H9 (cell line): ENCODE measurements around the gene BARX1.

GRCh38 chr9:93128011-93128980 is 5.8 kb downstream of the NINJ1 start:
- PRO-cap: no peak

GRCh38 chr9:93281911-93282494 is 98.1 kb downstream of the WNK2 start:
- PRO-cap: no peak

DNA sequence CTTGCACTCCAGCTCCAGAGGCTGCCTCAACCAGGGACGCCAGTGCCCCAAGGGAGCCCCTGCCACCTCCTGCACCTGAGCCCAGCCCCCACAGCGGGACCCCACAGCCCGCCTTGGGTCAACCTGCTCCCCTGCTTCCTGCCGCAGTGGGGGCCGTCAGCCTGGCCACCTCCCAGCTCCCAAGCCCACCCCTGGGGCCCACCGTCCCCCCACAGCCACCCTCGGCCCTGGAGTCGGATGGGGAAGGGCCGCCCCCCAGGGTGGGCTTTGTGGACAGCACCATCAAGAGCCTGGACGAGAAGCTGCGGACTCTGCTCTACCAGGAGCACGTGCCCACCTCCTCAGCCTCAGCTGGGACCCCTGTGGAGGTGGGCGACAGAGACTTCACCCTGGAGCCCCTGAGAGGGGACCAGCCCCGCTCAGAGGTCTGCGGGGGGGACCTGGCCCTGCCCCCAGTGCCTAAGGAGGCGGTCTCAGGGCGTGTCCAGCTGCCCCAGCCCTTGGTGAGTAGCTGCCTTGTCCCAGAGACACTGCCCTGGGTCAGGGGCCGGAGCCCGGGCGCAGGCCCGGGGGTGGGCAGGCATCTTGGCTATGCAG is 105.3 kb downstream of the WNK2 start:
- PRO-cap: no peak

GRCh38 chr9:93456439-93456985 is 3.1 kb upstream of the FAM120AOS start:
- PRO-cap: no peak

DNA sequence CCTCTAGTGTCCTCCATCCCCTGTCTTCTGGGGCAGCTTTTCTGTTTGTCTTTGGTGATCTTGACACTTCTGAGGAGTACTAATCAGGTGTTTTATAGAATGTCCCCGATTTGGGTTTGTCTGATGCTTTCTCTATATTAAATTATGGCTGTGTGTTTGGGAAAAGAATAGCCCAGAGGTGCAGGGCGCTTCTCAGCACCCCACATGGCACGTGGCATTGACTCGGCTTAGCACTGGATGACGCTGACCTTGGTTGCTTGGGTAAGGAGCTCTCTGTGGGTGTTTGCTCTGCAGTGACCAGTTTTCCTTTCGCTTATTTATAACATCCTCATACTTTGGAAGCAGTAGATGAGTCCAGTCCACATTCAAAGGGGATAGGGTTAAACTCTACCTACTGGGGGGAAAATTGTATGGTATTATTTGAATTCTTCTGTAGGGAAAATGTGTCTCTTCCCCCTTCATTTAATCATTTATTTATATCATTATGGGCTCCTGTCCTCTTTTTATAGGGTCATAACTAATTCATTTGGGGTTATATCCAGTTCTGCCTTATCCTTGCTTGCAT is 12.5 kb upstream of the FAM120AOS start:
- PRO-cap: no peak

DNA sequence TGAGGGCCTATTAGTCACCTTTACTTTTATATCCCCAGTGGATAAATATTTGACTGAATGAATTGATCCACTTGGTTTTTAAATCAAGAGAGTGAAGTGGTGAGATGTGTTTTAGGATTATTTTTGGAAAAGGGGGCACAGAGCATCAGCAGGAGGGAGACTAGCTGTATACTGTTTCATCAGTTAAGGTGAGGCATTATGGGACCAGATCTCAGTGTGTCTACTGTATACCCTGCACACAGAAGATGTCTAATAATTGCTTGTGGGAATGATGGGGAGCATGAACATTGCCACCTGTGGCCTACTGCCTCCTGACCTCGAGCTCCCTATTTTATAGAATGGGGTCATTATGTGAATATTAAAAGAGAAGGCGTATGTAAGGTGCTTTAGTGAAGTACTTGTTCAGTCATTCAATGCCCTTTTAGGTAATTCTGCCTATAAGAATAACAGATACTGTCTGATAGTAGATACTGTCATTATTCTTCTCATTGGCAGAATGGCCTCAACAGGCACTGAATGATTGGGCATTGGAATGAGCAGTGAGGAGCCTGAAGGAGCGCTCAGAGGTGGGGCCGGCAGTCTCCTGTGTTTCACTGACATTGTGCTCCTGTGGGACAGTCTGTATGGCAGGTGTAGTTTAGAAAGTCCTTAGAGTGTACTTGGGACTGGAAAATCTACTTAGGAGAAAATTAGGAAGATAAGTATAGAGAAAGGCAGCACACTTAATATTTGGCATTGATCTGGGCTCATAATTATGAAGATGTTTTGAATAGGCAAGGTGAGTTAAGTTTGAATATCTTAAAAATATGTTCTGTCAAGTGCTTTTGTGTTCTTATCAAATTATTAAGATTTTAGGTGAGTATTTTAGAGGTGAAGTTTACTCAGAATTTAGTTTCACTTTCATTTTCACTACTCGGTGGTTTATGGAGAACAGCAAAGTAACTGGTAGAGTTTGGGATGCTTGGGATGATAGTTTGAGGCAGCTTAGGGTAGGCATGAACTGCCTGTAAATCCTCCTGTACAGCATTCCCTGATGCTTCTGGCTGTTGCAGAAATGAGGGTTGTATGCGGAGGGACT is 47.5 kb upstream of the FAM120AOS start:
- PRO-cap: no peak

DNA sequence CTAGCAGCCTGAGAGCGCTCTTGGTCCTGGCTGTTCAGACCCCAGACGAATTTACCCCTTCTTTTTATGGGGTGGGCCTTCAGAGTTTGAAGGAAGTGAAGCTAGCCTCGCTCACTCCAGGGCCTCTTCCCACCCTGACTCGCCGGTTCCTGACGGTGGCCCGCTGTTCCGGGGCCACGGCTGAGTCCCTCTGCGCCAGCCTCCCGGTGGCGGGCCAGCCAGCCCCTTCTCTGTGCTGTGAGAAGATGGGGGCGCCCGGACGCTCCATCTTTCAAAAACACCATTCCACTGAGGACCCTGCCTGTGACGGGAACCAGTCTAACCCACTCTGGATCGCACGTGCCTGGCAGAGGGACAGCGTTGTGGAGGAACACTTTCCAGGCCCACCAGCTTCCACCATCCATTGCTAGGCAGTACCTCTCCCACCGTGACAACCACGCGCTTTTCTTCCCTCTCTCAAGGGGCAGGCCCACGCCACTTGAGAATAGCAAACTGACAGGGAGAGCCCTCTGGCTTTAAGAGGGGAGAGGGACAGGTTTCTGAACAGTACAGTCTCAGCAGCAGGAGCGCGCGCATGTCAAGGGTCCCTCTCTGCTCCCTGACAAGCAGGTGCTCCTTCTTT is 9.4 kb upstream of the PHF2 start:
- PRO-cap: no peak

DNA sequence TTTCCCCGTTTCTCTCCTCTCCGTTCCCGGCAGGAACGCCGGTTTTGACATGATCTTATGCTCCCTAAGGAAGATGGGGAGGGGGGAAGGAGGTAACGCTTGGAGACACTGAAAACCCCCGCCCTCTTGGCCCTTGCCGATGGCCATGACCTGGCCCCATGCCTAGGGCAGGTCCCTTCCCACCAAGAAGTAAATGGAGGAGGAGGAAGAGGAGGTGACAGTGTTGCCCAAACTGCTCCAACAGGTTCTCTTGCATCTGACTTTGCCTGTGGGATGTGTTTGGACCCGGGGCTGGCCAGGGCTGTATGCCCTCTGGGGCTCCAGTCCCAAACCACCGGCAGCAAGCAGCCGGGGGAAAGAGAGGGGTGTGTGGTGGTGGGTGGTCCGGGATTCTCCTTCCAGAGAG is 1.2 kb downstream of the PHF2 start:
- PRO-cap: no peak

DNA sequence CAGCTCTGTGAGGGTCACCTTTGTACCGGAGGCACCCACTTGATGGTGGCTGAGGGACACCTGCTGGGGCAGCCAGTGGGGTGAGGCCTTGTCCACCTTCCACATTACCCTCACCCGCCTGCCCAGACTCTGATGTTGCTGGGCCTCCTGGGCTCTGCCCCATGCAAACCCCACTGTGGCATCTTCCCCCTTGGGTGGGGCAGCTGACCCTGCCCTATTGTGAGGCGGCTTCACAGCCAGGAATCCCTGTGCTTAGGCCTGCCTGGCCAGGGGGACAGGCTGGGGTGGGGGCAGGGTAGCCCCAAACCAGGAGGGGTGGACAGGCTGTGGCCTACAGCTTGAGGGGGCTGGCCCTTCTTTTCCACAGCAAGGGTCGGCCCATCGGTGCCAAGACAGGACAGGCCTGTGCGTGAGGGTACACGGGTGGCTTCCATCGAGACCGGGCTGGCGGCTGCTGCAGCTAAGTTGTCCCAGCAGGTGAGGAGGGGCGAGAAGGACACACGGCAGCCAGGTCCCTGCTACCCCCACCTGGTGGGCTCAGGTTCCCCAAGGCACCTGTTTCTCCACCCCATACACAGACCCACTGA is 99.0 kb downstream of the PHF2 start:
- PRO-cap: no peak

GRCh38 chr9:93955063-93956108 is at the start of gene BARX1:
BARX1 (minus strand) TSS chr9:93955355.
- PRO-cap: no peak

GRCh38 chr9:94156978-94157377 is 72.7 kb downstream of the PTPDC1 start:
- PRO-cap: no peak

DNA sequence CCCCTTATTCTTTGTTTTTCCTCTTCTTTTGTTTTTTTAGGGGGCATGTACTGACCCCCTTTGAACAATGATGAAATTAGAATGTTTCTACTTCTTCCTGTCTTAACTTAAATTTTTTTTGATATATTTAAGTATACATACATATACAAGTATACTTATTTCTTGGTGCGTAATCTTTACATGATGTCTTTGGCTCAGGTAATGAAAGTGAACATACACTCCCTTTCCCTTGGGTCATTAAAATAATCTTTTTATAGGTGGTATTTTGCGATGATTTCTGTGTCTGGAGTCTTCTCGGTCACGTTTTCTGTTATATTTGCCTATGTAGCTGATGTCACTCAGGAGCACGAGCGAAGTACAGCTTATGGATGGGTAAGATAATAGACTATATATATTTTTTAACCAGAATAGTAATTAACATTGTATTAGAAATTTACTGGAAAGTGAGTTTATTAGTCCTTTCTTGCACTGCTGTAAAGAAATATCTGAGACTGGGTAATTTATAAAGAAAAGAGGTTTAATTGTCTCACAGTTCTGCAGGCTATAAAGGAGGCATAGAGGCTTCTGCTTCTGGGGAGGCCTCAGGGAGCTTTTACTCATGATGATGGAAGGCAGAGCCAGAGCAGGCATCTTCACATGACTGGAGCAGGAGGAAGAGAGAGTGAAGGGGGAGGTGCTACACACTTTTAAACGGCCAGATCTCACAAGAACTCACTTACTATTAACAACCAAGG is 66.5 kb downstream of the MFSD14B start:
- PRO-cap: no peak

- PRO-cap: no peak
Observed at GRCh38 chr9:94449691-94450335, 75.4 kb downstream of the MFSD14B start.

DNA sequence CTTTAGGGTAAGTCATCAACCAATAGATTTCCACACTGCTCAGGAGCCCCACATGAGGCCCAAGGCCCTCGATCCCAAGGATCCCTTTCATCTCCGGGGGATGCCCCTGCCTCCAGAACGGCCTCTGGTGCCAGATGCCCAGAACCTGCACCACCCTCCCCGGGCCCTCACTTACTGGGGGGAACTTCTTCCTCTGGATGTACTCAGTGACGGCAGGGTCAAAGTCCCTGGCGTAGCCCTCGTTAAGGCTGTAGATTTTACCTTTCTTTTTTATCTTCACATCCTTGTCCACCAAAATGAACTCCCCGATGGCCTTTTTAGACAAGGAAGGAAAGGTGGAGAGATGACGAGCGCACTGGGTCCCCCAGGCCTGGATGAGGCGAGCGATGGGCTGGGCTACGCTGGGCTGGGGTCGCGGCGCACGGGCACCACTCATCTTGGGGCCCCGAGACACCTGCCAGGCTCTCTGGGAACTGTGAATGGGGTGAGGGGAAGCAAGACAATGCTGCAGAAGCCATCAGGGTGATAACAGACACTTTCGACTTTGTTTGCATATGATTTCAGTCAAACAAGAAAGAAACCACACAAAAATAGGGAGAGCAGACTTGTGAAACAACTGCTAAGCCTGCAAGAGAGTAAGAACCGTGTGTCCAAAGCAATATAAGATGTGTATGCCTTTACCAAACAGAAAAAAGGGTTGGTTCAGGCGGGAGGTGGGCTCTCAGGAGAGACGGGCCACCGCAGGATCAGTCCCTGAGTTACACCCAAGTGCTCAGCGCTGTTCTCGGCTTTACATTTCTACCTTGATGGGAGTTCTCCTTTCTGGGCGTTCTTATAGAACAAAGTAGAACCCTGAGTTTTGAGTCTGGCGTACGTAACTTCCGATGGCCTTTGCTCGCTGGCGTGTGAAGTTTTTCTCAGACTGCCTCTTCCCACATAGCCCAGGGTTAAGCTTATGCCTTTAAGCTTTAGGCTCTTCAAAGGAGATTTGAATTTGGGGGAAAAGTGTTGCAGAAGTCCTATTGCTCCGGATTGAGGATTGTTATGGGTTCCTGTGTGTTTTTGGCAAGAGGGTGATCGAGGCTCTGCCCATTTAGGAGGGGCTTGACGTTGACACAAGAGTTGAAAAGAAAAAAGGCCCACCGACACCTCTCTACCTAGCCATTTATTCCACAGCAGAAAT is 13.4 kb upstream of the FBP2 start:
- PRO-cap: no peak

- PRO-cap: no peak
Observed at GRCh38 chr9:94666251-94667127, 27.2 kb upstream of the FBP1 start.

DNA sequence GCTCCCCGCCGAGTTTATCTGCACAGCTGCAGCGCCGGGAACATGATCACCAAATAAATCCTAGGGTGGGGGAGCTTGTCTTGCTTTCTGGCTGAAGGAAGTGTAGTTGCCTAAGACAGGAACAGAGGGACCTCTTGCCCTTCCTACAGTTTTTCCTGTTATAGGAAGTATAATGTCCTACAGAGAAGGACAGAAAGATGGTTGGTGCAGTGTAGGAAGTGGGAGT is 7.6 kb downstream of the AOPEP start:
- PRO-cap: no peak

GRCh38 chr9:94780355-94781061 is 54.0 kb downstream of the AOPEP start:
- PRO-cap: no peak

DNA sequence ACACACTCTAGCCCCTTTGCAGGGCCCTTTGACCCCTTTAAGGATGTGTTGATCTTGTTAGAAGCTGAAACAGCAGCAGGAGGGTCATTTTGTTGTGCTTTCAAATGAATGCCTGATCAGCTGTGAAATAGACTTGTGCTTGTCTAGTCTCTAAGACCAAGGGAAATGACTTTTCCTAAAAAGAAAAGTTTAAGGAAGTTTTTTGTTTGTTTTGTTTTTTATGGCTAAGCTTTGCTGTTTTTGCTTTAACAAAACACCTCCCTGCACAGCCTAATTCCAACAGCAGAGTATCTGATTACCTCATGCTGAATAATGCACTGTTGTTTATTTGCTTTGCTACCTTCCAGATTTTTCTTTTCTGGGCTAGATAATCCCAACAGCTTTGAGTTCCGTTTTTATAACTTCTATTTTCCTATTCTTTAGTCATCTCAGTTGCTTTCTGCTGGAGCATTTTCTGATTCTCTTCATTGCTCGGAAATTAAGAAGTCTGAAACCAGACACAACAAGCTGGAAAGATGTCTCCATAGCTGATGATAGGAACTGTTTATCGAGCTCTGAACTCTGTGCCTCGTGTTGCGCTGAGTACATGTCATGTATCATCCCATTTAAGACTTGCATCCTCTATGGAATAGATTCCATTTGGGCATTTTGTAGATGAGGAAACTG is 95.8 kb downstream of the AOPEP start:
- PRO-cap: no peak

DNA sequence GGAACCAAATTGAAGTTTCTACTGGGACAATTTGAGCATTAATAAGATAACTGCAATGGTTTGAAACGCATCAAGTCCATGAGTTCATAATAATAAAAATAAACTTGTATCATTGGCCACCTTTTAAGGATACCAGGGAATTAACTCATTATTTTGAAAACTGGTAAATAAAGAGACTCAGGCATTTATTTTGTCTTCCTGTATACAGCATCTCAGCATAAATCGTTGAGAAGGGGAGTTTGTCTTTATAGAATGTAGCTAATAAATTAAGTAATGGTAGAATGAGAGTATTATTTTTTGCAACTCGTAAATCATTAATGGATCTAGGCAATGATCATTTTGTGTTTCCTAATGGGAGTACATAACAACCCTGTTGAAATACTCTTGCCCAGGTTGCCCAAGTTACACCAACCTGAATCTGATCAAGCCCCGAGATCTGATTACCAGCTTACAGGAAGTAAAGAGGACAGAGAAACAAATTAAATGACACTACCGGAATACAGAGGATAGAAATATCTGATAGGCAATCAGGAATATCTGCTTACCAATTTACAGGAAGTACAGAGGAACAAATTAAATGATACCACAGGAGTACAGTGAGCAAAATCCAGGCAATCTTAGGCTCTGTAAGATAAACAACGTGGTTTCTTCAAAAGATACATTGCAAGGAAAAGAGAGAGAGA is 107.3 kb downstream of the AOPEP start:
- PRO-cap: no peak

- PRO-cap: no peak
Observed at GRCh38 chr9:94873031-94873386, 146.5 kb downstream of the AOPEP start.